Umbilical cord (tissue), 2 donors: ENCODE results near the genes PPP1R36 and PALS1.

DNA sequence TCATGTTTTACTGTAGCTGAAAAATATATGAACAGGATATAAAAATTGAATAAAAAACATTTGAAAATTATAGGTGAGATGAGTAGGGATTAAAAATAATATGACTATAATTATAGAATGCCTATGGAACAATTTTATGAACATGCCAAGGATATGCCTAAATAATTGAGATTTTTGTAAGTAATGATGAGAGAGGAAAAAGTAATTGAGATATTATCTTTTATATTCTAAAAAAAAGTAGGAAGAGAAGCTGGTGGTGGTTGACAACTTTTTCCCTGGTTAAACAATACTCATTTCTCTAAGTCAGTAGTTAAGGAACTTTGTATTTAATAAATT, 12.8 kb upstream of the HSPA2 start:
- RAMPAGE, long total RNA: no peak

DNA sequence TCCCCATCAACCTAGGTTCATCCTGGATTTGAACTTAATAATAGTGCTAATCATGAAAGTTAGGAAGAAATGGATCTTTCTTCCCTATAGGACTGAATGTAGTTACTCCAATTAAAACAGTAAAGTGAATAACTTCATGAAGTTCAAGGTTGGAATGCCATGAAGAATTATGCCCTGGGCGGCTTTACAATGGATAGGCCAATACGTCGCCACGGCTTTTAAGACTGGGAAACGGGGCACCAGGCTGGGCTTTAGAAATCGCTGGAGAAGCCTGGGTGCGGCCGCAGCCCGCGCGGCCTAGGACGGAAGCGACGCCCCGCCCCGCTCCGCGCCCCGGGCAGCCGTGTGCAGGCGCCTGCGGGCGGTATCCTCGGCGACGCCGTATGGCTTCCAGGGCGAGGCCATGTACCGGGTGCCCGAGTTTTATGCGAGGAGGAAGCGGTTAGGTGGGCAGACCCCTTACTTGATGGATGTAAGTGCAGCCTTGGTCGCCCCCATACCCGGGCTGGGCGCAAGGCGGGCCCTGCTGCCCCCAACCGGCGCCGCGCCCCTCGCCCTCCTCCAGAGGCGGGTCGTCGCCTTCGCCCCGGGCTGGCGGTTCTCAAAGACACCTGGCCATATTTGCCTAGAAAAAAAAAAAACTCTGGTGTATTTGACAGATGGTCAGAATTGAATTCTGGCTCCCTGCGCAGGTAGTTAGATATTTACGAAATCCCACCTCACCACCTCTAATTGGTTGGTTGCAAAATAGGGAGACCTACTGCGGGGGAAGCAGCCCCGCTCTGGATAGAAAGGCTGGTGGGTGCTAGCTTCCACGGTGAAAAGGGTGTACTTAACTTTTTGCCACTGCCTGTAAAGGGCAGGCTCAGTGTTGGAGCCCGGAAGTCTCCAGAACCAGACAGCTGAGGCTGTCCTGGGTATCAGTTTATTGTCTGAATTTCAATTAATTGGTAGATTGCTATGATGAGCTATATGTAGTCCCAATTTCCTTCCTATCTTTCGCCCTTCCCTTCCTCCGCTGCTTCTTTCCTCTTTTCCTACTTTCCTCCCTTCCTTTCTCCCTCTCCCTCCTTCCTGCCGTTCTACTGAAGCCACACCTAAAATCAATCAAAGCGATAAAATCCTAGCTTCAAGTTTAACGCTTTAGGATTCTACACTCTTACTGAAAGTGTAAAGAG, at the start of gene PPP1R36:
Gene PPP1R36, plus strand, starts transcription at position 367 of the 1,178 bp plus-strand sequence.
- RAMPAGE, long total RNA: no peak

- RAMPAGE, long total RNA: no peak
Measured at GRCh38 chr14:64673214-64673642, 31.0 kb upstream of the PLEKHG3 start.

DNA sequence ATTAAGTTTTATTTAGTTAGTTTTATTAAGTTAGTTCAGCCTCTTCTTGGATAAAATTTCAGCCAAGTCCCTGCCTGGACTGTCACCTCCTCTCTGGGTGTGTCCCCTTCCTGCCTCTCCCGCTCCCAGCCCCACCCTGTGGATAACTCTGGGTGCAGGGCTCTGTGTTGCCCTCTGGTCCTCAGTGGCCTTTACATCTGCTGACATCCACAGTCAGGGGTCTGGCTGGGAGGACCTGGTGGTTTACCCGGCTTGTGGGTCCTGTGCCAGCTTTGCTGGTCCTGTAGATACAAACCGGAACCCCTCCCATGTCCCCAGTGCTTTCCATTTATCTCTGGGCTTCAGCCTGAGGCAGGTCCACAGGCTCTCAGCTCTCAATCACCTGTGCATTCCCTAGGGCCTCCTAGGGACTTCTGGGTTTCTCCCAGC, 28.9 kb upstream of the PLEKHG3 start:
- RAMPAGE, long total RNA: no peak

DNA sequence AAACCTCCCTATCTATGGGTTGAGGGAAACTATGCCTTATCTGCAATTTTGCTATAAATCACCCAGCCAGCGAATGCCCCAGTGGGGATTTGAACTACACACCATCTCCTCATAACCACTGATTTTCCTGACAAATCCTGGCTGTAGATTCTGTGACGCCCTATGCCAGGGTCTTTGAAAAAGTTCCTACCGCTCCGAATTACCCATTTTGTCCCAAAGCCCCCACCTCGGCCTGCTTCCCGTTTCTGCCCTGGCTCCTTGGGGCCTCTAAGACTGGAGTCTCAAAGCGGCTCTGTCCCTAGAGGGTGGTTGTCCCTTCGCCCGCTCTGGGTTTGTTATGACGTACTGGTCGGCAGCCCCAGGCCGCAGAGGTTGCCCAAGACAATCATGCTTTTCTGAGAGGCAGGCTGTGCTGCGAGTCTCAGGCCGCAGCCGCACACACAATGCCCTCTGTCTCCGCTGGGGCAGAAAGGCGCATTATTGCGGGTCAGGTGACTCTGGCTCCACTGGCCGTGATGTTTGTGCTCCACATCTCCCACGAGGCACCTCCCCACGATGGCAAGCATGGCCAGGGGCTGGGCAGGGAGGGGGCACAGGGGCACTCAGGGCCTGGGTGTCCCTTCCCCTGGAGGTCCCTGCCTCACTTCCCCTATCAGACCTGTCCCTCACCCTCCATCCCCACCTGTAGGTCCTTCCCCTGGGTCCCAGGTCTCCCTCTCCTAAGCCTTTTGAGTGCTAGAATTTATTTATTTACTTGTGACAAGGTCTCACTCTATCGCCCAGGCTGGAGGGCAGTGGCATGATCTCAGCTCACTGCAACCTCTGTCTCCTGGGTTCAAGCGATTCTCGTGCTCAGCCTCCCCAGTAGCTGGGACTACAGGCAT, 21.0 kb upstream of the PLEKHG3 start:
- RAMPAGE, long total RNA: no peak

- RAMPAGE, long total RNA: no peak
Measured at GRCh38 chr14:64721320-64722282, 17.4 kb downstream of the PLEKHG3 start.

GRCh38 chr14:64722869-64723400, 18.7 kb downstream of the PLEKHG3 start:
- RAMPAGE, long total RNA: no peak

DNA sequence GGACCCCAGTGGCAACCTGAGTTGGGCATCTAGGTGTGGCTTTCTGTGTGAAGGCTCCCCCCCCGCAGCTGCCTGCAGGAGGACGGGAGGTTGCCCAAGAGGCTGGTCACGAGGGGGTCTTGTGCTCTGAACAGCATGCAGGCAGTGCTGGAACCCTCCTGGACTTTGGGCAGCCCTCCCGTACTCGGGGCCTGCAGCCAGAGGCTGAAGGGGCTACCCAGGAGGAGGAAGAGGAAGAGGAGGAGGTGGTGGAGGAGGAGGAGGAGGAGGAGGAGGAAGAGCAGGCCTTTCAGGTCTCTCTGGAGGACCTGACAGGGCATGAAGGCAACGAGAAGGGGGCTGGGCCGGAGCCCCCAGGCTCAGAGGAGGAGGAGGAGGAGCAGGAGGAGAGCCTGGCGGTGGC, 33.5 kb downstream of the PLEKHG3 start:
- RAMPAGE, long total RNA: no peak

GRCh38 chr14:64841044-64841773, 38.5 kb downstream of the SPTB start:
- RAMPAGE, long total RNA: no peak

GRCh38 chr14:64950219-64950659, 7.7 kb upstream of the GPX2 start:
- RAMPAGE, long total RNA: no peak

- RAMPAGE, long total RNA: no peak
Measured at GRCh38 chr14:65070319-65070885, 31.9 kb downstream of the MAX start.

DNA sequence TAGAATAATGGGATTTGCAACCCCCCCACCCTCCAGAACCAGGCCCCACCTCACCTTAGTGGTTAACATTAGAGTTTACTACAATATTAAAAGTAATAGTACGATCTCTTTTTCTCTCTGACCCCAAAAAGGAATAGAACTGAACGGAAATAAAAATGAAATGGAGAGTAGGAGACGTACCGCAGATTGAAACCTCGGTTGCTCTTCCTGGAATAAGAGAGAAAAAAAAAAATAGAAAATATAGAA, 1.0 kb downstream of the MAX start:
- RAMPAGE, long total RNA: no peak

- RAMPAGE, long total RNA: no peak
Measured at GRCh38 chr14:65101612-65101926, 748 bp downstream of the MAX start.

GRCh38 chr14:65118184-65118922, 16.0 kb upstream of the MAX start:
- RAMPAGE, long total RNA: no peak

DNA sequence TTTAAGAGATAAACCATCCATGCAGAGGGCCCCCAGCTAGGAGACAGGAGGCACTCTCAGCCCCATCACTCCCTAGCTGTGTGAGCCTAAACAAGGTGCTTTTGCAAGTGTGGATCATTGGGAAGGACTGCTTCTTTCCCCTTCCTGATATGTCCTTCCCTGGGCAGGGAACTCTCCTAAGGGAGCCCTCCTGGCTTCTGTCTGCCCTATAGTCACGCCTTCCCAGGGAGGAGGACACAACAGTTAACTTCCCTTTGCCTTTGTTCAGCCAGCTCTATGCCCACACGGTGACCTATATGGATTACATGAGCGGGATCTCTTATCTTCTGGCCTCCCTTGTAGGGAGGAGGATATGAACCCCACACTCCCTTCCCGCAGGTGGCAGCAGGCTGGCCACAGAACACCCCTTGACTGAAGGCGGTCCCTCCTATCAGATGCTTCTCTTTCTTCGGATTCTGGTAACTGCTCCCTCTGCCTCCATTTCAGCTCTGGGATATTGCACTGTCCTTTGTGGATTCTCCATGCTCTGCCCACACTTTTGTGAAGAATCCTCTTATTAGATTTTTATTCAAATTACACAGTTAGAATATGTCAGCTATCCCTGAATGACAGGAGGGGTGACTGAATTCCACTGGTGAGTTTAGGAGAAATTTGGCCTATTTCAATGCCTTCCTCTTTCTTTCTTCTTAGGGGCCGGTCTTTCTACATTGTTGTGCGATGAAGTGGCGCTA, 135.7 kb upstream of the MAX start:
- RAMPAGE, long total RNA: no peak

DNA sequence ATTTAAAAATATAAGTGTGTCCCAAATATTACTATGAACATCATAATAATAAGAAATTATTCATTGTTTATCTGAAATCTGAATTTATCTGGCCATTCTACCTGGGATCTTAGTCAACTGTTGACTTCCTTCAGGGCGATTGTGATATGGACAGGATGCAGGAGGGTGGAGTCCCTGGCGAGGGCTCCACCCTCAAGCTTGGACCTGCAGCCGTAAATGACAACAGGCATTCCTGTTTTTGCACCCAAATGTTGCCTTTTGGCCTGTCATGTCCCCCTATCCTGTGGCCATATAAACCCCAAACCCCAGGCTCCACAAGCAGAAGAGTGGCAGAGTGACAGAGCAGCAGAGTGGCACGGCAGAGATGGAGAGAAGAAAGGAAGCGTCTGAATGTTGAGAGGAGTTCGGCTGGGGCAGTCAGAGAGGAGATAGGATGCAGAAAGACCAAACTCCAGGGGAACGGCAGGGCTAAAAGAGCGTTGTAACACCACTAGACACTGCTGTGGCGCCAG, 39.4 kb upstream of the FUT8 start:
- RAMPAGE, long total RNA: no peak

DNA sequence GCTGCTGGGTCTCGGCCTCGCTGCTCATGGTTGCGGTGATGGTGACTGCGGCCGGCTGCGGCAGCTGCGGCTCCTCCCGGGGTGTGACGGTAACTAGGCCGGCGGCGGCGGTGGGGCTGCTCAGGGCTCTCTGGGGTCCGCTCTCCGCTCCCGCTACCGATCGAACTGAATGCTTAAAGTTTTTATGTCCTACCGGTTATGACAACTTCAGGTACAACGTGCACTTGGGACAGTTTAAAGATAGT, 472.5 kb upstream of the CCDC196 start:
- RAMPAGE, long total RNA: no peak

GRCh38 chr14:67147382-67147695, 41.9 kb upstream of the GARIN2 start:
- RAMPAGE, long total RNA: no peak

DNA sequence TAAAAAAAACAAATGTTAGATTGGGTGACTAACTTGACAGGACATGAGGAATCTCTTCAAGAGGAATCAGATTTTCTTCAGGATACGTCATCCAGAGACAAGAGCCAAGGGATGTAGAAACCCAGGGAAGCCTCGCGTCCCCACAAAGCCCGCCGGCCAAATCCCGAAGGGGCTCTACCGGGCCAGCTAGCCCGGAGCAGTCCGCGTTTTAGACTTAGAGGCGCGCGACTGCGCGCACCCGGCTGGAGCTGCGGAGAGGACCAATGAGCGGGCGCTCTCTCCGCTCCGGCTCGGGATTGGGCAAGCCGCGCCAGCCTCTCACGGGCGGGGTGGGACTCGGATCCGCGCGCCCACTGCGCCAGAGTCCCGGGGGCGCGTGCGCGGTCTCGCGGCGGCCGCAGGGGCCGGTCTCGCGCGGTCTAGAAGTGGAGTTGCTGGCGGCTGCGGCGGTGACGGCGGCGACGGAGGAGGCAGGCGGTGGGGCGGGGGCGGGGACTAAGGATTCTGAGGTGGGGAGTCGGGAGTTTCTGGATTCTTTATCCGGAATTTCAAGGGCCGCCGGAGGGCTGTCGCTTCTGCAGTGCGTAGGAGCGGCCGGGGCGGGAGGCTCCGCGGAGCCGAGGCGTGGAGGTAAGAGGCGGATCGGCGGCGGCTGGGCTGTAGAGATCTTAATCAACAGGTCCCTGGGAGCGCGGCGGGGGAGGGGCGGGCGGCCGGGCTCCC, at the start of gene PALS1:
Gene PALS1, plus strand, starts transcription at position 532 of the 723 bp plus-strand sequence.
- RAMPAGE, long total RNA: no peak

GRCh38 chr14:68085752-68086590, 266.4 kb downstream of the RAD51B start:
- RAMPAGE, long total RNA: no peak